ENCODE measurements around a stretch of chrX.

- PRO-cap, 3 experiments: no peak in any of the 3 experiments
- RAMPAGE, long total RNA: no peak
- RRBS, 2 experiments: no CpG with 5 or more reads among the region's 3 CpGs
Measured at GRCh38 chrX:66258603-66259031, 94.6 kb downstream of the HEPH start.

DNA sequence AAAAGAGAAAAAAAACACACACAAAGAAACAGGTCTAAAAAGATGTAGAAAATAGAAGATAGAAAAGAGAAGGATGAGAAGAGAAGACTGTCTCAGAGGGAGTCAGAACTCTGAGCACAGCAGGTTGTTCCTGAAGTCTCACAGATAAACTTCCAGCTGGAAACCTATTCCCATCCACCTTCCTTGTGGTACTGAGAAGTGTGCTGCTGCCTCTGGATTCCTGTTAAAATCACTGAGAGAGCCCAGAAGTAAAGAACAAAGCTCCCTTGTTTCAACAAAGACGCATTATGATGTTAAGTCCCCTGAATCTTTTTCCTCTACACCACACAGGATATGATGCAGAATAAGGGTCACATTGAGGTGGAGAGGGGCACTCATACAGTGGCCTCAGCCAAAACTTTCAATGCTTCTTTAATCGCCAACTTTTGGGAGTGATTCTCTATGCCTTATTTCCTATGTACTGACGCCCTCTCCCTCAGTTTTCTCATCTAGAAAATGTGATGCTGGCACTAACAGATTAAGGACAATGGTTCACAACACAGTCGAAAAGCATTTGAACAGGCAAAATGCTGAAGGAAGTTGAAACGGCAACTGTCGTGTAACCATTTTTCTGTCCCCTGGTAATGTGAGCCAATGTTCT lies 320.9 kb downstream of the OPHN1 start:
- PRO-cap, 3 experiments: peak in 1 of 3 experiments; most common minus-strand start position 222 of the sequence (in 1)
- RAMPAGE, long total RNA: no peak
- RRBS, 2 experiments: no CpG with 5 or more reads among the region's 6 CpGs

DNA sequence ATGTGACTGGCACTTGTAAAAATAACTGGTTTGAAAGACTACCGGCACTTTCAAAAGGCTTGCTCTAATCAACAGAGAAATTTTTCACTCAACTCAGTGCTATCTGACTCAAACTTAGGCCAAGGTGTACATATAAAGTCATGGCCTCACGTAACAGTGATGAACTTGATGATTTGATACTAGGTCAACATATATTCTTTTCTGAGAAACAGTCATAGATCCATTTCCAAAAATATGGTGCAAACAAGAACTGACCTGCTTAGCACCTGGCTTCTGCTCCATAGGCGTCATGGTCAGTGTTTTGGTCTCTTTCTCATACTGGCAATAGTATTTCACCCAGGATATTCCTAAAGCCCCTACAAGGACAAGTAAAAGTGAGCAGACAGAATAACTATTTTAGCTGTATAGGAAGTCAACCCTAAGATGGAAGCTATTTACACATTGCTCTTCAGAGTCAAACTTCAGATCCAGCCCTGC lies 226.9 kb downstream of the OPHN1 start:
- PRO-cap, 3 experiments: no peak in any of the 3 experiments
- RAMPAGE, long total RNA: no peak
- RRBS, 2 experiments: no CpG with 5 or more reads among the region's 3 CpGs

DNA sequence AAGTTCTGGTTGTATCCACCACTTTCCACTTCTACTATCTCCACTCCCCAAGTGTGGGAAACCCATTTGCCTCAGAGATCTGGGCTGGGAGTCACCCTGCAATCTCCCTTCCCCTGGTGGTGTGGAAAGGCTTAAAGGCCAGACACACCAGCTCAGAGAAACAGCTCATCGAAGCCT lies 726 bp downstream of the OPHN1 start:
- PRO-cap, 3 experiments: no peak in any of the 3 experiments
- RAMPAGE, long total RNA: no peak
- RRBS, 2 experiments: no CpG with 5 or more reads among the region's 1 CpG

DNA sequence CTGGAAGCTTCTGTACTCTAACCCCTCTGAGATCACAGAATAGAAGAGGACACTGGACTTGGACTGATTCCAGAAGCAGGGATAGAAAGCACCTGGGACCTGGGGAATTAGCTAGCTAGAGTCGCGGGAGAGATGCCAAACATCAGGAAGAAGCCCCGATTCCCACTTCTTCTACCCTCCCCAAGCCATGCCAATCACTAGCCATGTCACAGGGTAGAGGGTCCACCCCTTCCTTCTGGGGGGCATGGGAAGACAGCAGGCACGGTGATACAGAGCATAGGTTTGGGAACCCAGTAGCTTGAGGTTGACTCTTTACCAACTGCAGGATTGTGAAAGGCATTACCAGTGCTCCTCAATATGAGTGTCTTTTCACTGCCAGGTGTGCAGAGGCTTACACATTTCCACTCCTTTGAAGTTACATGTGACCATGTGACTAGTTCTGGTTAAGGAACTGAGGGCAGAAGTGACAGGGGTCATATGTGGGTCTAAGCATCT lies 34.1 kb upstream of the EFNB1 start:
- PRO-cap, 3 experiments: no peak in any of the 3 experiments
- RAMPAGE, long total RNA: no peak
- RRBS, 2 experiments: no CpG with 5 or more reads among the region's 4 CpGs

DNA sequence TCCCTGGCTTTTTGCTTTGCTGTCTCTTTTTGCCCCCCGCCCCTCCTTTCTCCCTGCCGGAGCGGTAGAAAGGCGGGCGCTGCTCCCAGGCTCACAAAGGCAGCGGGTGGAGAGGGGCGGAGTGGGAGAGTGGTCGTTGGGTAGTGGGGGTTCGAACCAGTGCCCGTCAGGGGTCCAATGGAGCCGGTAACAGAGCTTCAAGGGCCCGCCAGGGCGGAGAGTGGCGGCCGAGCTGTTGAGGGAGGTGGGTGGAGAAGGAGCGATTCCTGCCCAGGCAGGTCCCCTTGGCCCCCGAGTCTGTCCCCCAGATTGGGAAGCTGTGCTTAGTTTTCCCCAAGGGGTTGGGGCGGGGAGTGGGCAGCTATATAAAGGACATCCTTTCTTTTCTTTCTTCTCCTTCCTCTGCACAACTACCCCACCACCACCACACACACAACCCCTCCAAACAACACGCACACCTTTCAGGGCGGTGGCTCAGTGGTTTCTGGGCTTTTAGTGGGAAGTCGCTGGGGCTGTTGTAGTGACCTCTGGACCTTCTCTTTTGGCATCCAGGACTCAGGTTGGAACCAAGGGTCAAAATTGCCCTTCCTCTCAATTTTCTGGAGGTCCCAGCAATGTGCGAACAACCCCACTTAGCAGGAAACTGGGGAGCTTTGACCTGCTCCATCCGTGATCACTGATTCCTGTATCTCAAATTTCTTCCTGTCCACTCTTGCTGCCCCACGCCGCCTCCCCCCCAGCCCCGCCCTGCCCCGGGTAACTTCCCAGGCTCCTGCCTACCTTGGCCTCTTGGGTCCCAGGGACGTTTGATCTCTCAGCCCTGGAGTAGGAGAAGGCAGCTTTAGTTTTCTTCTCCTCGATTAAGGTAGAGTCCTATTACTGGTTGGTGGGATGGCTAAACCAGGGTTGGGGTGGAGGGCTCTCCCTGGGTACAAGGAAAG lies 1.9 kb downstream of the EFNB1 start:
- PRO-cap, 3 experiments: no peak in any of the 3 experiments
- RAMPAGE, long total RNA: no peak
- RRBS, 2 experiments: 5 to 29% methylated on average over 4 to 8 of the region's 29 CpGs

GRCh38 chrX:68838848-68839173 lies 10.0 kb downstream of the EFNB1 start:
- PRO-cap, 3 experiments: no peak in any of the 3 experiments
- RAMPAGE, long total RNA: no peak
- RRBS, 2 experiments: no CpG with 5 or more reads among the region's 3 CpGs

GRCh38 chrX:68842191-68842714 lies 13.4 kb downstream of the EFNB1 start:
- PRO-cap, 3 experiments: no peak in any of the 3 experiments
- RAMPAGE, long total RNA: no peak
- RRBS, 2 experiments: no CpG with 5 or more reads among the region's 6 CpGs

- PRO-cap, 3 experiments: no peak in any of the 3 experiments
- RAMPAGE, long total RNA: no peak
- RRBS, 2 experiments: no CpG with 5 or more reads among the region's 8 CpGs
Measured at GRCh38 chrX:68848283-68849032, 19.6 kb downstream of the EFNB1 start.

DNA sequence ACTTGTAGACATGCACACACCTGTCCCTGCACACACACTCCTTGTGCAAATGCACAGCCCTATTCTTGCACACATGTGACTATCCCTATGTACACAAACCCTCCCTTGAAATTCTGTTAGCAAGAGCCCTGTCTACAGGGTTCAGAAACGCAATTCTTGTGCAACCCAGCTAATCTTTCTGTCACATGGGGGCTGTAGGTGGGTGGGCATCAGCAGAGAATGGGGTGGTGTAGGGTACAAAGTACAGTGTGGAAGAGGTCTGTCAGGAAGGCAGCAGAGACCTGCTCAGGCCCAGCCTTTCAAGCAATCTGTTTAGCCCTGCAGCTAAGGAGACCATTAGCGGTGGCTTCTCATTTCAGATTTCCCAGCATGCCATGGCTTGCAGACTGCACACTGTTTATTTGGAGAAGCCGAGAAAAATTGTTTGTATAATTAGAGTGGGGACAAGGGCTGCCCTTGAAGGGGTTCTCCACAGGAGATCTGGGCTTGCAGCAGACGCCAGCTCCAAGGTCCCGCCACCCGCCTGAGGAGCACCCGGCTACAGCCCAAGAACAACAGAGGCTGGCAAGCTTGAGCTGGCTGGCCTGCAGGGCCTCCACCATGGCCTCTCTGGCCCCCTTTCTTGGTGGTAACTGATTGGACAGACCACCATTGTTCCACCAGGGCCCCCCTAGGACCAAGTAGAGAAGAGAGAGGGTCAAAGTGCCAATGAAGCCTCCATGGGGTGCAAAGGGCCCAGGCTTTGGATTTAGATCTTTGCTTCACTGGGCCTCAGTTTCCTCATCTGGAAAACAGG lies 144.1 kb upstream of the PJA1 start:
- PRO-cap, 3 experiments: no peak in any of the 3 experiments
- RAMPAGE, long total RNA: no peak
- RRBS, 2 experiments: no CpG with 5 or more reads among the region's 7 CpGs

GRCh38 chrX:69990304-69990739 lies 59.4 kb downstream of the AWAT2 start:
- PRO-cap, 3 experiments: no peak in any of the 3 experiments
- RAMPAGE, long total RNA: no peak
- RRBS, 2 experiments: no CpG with 5 or more reads among the region's 5 CpGs

- PRO-cap, 3 experiments: no peak in any of the 3 experiments
- RAMPAGE, long total RNA: no peak
- RRBS, 2 experiments: no CpG with 5 or more reads among the region's 7 CpGs
Measured at GRCh38 chrX:70257476-70258379, 2.3 kb downstream of the P2RY4 start.

- PRO-cap, 3 experiments: no peak in any of the 3 experiments
- RAMPAGE, long total RNA: no peak
- RRBS, 2 experiments: no CpG with 5 or more reads among the region's 5 CpGs
Measured at GRCh38 chrX:70398775-70399308, 24.3 kb upstream of the GDPD2 start.

- PRO-cap, 3 experiments: no peak in any of the 3 experiments
- RAMPAGE, long total RNA: no peak
- RRBS, 2 experiments: no CpG with 5 or more reads among the region's 2 CpGs
Measured at GRCh38 chrX:71020146-71020711, 47.9 kb downstream of the SNX12 start.

DNA sequence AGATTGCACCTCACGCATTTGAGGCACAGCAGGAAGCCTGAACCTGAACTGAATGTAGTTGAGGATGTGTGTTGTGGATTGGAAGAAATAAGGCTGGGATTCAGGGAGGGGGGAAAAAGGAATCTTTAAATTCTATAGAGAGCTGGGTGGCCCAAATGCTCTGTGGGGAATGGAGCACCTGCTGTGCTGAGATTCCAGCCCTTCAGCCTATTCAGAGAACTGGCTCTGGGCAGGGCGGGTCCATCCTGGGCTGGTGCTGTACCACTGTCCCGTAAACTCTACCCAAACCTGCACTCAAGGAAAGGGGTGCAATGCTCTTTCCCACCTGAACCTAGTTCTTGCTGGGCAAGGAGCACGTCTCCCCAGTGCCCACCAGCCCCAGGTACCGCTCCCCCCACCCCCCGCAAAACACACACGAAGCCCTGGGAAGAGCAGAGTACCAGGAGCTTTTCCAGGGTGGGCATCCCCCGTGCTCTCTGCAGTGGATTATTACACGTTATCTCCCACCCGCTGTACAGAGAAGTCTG lies 4.2 kb downstream of the FOXO4 start:
- PRO-cap, 3 experiments: no peak in any of the 3 experiments
- RAMPAGE, long total RNA: no peak
- RRBS, 2 experiments: no CpG with 5 or more reads among the region's 10 CpGs

- PRO-cap, 3 experiments: no peak in any of the 3 experiments
- RAMPAGE, long total RNA: no peak
- RRBS, 2 experiments: no CpG with 5 or more reads among the region's 8 CpGs
Measured at GRCh38 chrX:71124088-71124618, 5.8 kb downstream of the MED12 start.

GRCh38 chrX:71183271-71183754 lies 38.7 kb downstream of the NLGN3 start:
- PRO-cap, 3 experiments: no peak in any of the 3 experiments
- RAMPAGE, long total RNA: no peak
- RRBS, 2 experiments: no CpG with 5 or more reads among the region's 7 CpGs

DNA sequence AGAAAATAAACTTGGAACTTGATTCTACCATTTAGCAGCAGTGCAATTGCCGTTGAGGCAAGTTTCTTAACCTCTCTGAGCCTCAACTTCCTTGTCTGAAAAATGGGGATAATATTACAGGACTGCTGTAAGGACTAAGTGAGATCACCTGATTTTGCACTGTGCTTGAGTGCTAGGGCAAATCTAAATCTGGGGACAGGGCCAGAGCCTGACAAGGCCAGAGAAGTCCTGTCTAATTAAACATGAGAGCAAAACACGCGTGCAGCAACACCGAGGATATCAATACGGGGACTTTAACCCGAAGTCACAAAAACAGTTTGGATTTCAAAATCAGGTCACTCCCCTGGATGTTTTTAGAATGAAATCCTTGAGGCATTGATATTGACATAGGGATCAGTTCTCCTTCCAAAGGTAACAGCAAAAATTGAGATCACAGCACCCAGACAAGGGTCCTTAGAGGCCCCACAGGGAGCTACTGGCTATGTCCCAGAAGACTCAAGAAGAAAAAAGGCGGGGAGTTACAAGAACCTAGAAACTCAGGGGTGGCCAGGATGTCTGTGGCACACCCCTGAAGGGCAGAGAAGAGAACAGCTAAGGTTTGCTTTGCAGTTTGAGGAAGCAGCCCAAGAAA lies 5.6 kb upstream of the GJB1 start:
- PRO-cap, 3 experiments: no peak in any of the 3 experiments
- RAMPAGE, long total RNA: no peak
- RRBS, 2 experiments: no CpG with 5 or more reads among the region's 7 CpGs

DNA sequence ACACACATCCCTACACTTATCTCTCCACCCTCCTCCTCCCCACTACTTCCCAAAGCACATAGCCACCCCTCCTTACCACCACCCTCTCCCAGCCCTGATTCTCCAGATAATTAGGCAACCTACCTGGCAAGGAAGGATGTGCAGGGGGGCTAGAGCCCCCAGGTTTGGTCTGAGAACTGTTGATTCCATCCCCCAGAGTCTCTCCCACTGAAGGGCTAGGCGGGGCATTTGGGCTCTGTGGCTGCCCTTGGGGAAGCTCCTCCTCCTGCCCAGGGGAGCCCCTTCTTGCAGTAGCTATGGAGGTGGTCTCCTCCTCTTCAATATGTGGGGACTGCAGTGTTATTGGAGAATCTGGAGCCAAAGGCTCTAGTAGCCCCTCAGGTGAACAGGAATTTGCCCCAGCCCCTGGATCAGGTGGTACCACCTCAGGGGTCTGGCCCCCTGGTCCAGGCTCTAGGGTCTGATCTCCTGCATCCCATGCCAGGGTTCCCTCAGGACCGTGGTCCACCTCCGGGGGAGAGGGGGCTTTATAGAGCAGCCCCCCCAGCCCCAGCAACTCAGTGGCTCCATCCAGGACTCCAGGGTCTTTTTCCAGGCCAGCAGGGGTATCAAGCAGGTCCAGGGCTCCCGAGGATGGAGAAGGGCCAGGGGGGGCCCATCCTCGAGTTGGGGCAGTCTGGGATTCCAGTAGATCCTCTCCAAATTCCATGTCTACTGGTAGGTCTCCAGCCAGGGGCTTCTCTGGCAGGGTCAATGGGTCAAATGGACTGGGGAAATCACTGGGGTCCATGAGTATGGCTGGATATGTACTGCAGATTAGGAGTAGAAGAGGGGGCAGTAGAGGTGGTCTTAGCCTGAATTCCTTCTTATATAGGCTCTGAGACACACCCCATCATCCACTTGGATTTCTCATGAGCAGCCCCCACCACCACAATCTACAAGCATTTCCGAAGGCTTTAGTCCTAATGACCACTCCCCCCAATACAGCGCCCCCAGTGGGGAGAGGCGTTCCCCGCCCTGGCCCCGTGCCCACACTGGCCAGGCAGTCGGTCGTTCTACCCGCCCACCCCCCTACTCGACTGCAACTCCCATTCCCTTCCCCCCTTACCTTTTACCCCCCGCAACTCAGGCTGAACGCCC lies 1.1 kb downstream of the ZMYM3 start:
- PRO-cap, 3 experiments: no peak in any of the 3 experiments
- RAMPAGE, long total RNA: no peak
- RRBS, 2 experiments: no CpG with 5 or more reads among the region's 16 CpGs

DNA sequence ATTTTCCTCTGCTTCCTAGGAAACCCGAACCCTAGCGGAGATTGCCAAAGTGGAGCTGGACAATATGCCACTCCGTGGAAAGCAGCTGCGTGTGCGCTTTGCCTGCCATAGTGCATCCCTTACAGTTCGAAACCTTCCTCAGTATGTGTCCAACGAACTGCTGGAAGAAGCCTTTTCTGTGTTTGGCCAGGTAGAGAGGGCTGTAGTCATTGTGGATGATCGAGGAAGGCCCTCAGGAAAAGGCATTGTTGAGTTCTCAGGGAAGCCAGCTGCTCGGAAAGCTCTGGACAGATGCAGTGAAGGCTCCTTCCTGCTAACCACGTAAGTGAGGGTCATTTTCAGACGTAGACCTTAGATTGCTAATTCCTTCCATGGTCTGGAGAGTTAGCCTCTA lies 7.3 kb upstream of the ITGB1BP2 start:
- PRO-cap, 3 experiments: no peak in any of the 3 experiments
- RAMPAGE, long total RNA: no peak
- RRBS, 2 experiments: no CpG with 5 or more reads among the region's 11 CpGs

All from skeletal muscle tissue (tissue), 7 donors.